ENCODE results near the gene NDP.

GRCh38 chrX:40749887-40750370 lies 14.6 kb upstream of the MED14 start:
- PRO-cap = no peak
- RAMPAGE, long total RNA, 2 experiments = no peak in any of the 2 experiments

- PRO-cap = no peak
- RAMPAGE, long total RNA, 2 experiments = no peak in any of the 2 experiments
Measured at GRCh38 chrX:41096210-41096632, 11.0 kb downstream of the USP9X start.

DNA sequence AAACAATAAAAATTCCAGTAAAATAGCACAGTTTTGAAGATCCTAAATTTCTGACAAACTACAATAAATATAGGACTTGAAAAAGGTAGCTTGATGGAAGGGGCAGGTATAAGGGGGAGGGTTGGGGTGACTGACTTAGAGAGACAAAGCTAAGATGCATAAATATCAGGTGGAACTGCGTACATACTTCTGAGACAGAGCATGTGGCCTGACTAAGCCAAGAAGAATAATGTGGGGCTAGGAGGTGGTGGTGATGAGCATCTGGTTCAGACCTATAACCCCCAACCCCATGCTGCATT lies 19.7 kb downstream of the USP9X start:
- PRO-cap = no peak
- RAMPAGE, long total RNA, 2 experiments = no peak in any of the 2 experiments

- PRO-cap = no peak
- RAMPAGE, long total RNA, 2 experiments = no peak in any of the 2 experiments
Measured at GRCh38 chrX:41347955-41349202, 14.4 kb downstream of the DDX3X start.

- PRO-cap = no peak
- RAMPAGE, long total RNA, 2 experiments = no peak in any of the 2 experiments
Measured at GRCh38 chrX:41391588-41392055, 55.5 kb upstream of the NYX start.

DNA sequence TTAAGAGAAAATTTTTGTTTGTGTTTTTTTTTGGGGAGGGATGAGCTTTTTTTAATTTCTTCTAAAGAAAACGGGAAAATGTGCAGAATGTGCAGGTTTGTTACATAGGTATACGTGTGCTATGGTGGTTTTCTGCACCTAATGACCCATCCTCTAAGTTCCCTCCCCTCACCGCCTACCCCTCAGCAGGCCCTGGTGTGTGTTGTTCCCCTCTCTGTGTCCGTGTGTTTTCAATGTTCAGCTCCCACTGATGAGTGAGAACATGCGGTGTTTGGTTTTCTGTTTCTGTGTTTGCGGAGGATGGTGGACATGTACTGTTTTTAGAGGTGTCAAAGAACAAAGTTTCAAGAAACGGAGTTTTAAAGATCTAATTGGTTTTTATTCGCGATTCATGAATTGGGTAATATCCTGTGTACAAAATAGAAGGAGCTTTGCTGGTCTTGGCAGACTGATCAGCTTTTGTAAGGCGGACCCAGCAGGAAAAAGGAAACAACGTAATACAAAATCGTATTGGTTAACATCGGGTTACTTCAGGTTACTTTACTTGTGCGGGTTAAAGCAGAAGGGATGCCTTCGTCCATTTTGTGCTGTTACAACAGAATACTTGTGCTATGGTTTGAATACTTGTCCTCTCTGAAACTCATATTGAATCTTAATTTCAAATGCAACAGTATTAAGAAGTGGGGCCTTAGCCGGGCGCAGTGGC lies 11.6 kb upstream of the NYX start:
- PRO-cap = unidirectional peak, plus-strand start at position 547 of the sequence
- RAMPAGE, long total RNA, 2 experiments = no peak in any of the 2 experiments

- PRO-cap = no peak
- RAMPAGE, long total RNA, 2 experiments = no peak in any of the 2 experiments
Measured at GRCh38 chrX:41578193-41578632, 110.6 kb upstream of the GPR34 start.

GRCh38 chrX:41621038-41621870 lies 67.5 kb upstream of the GPR34 start:
- PRO-cap = no peak
- RAMPAGE, long total RNA, 2 experiments = no peak in any of the 2 experiments

GRCh38 chrX:41909133-41909457 lies 14.3 kb downstream of the CASK start:
- PRO-cap = no peak
- RAMPAGE, long total RNA, 2 experiments = no peak in any of the 2 experiments

DNA sequence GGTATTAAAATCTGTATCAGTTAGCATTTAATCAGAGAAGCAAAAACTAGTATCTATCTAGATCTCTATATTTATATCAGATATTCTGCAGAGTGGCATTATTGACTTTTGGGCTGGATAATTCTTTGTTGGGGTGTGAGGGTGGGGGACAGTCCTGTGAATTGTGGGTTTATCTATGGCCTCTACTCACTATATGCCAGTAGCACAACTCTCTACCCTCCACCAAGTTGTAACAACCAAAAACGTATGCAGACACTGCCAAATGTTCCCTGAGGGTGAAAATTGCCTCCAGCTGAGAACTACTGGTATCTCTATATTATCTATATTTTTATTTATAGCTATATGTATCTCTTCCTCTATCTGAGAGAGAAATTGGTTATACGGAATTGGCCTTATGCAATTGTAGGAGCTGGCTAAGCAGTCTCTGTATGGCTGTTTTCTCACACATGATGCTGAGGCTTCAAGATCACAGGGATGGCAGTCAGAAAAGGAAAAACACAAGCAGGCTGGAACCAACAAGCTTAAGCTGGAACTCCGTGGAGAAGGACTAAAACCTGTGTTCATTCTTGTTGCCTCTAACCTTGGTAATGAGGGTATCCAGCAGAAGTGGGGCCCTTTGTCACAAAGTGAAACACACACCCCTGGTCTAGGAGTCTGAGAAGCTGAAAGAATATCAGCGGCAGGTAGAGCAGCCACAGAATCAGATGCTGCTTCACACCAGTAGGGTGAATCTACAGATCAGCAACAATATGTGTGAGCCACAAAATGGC lies 166.4 kb upstream of the PPP1R2C start:
- PRO-cap = no peak
- RAMPAGE, long total RNA, 2 experiments = no peak in any of the 2 experiments

DNA sequence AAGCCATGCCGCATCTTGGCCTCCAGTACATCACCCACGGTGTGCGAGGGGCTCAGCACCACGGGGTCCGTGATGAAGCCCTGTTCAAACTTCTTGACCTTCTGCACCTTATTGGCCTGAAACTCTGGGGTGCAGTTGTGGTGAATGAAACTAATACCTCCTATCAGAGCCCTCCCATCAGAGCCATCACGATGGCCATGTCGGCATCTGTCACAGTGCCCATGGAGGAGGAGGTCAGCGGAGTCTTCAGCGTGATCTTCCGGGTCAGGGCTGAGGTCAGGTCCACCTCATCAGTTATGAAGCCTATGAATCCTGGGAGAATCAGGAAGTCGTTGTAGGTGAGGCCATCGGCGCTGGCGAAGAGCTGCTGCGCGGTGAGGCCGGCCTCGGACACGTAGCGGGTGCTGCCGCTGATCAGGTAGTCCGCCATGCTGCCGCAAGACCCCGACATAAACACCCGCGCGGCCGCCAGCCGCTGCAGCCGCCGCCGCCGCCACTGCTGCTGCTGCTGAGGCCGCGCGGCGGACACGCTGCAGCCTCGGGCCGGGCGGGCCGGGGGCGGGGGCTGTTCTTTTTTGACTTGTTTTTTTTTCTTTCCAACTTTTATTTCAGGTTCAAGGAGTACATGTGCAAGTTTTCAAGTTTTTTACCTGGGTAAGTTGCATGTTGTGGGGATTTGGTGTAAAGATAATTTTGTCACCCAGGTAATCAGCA lies 376.7 kb upstream of the MAOA start:
- PRO-cap = no peak
- RAMPAGE, long total RNA, 2 experiments = no peak in any of the 2 experiments

DNA sequence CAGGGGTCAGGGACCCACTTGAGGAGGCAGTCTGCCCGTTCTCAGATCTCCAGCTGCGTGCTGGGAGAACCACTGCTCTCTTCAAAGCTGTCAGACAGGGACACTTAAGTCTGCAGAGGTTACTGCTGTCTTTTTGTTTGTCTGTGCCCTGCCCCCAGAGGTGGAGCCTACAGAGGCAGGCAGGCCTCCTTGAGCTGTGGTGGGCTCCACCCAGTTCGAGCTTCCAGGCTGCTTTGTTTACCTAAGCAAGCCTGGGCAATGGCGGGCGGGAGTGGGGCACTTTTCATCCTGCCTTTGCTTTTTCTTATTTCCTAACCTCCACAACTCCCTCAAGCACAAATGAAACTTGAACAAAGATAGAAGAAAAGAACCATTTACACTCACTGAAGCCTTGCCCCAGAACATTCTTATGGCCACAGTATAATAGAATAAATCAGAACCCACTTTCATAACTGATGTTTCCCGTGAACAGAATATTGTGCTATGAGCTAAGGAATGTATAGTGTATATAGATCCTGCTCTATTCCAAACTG lies 344.5 kb upstream of the MAOA start:
- PRO-cap = no peak
- RAMPAGE, long total RNA, 2 experiments = no peak in any of the 2 experiments

DNA sequence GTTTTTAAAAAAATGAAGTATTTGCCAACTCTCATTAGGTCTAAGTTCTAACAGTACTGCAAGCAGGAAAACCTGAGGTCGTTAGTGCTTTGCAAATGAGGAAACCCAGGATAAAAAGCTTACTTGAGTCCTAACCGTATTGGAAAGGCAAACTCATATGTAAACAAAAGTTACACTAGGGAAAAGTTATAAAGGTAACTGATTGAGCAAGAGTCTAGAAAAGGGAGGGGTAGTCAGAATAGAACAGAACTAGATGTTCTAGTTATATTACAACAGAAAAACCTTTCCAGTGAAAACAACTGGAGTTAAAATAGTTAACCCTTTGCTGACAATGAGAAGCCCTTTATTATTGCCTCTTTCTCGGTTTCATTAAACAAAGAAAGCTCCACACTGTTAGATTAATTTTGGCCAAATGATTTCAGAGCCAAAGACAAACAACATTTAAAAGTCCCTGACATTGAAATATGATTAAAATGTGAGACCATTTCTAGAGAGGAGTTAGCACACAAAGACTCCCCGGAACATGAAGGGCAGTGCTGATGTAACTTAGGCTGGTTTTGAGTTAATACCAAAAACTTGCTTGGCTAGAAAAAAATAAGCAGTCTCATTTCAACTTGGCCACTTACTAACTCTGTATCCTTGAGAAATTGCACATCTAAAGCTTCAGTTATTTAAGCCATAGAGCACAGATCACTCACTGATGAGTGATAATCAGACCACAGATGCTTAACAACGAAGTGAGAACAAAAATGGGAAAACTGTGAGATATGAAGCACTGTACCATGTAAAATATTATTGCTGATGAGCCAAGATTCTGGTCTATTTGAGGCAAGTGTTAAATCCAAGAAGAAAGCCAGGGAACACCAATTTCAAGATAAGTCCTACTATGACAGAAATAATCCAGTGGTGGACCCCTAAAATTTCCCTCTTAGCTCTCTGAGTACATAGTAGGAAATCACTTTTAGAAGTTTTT lies 66.1 kb upstream of the MAOA start:
- PRO-cap = bidirectional peak, plus-strand start at position 267 of the sequence, minus-strand start at position 97 of the sequence
- RAMPAGE, long total RNA, 2 experiments = no peak in any of the 2 experiments

- PRO-cap = unidirectional peak, minus-strand start at chrX:43655514
- RAMPAGE, long total RNA, 2 experiments = no peak in any of the 2 experiments
Measured at GRCh38 chrX:43655183-43655977, 719 bp upstream of the MAOA start.

DNA sequence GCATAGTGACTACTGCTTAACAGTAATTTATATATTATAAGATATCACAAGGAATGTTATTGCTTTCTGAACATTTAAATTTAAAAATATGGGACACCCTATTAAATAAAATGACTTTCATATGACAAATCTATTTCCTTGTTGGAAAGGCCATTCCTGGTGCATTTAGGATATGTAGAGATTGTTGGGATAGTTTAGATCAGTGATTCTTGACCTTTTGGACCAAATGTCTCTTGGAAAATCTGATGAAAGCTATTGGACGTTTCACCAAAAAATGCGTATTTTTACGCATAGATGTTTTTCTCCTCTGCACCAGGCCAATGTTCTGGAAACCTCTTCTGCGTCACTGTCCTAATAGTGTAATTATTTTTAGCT lies 7.6 kb downstream of the MAOA start:
- PRO-cap = no peak
- RAMPAGE, long total RNA, 2 experiments = no peak in any of the 2 experiments

GRCh38 chrX:43970060-43970576 lies 3.1 kb downstream of the NDP start:
- PRO-cap = no peak
- RAMPAGE, long total RNA, 2 experiments = no peak in any of the 2 experiments

GRCh38 chrX:43973184-43973737 lies at the start of gene NDP:
NDP (minus strand) TSS chrX:43973390.
- PRO-cap = no peak
- RAMPAGE, long total RNA, 2 experiments = no peak in any of the 2 experiments

GRCh38 chrX:44542150-44542480 lies 544 bp downstream of the FUNDC1 start:
- PRO-cap = no peak
- RAMPAGE, long total RNA, 2 experiments = no peak in any of the 2 experiments

DNA sequence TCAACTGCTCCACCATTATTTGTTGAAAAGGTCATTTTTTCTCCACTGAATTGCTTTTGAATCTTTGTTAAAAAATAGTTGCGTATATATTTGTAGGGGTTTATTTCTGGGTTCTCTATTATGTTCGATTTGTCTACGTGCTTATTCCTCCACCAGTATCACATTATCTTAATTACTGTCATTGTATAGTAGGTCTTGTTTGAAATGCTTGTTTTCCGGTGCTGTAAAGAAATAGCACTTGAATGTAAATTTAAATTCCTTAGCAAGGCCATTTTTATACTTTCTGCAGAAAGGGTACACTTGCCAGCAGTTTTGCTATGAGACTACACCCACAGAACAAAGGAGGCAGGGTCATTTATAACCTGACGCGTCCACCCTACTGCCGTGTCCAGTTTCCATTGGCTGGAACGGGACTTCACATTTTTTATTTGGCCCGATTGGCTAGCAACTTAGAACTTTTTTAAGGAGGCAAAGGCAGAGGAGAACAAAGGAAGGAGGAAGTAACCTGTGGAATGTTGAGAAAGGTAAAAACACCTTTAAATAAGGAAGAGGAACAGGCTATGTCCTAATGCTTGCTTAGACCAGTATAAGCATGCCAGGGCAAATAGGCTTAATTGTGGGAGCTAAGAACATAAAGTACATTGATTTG lies 18.5 kb downstream of the KDM6A start:
- PRO-cap = no peak
- RAMPAGE, long total RNA, 2 experiments = no peak in any of the 2 experiments

GRCh38 chrX:45763355-45764029 lies 562.8 kb upstream of the DIPK2B start:
- PRO-cap = no peak
- RAMPAGE, long total RNA, 2 experiments = no peak in any of the 2 experiments

All from prostate gland (tissue), 2 donors.